Kidney epithelial cell (primary cell): ENCODE measurements around the gene DACH1.

DNA sequence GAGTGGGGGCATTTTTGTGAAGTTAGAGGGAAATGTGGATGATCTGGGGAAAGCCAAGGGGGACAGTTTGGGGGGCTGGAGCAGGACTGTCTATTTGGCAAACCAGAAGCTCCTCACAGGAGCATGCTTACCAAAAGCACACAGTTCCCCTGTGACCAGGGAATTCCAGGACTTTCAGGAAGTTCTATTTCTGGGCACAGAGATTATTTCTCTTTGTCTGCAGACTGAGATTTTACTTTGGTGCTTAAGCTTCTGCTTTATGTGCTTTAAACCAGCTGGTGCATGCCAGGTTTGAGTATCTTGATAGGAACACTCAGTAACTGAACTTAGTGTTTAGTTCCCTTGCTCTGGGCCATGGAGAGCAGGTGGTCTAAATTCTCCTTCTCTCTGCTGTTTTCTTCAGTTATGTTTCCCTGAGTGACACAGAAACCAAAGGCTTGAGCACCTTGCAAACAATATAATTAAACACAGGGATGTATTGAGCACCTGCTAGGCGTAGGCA lies 525.2 kb downstream of the DIAPH3 start:
- RAMPAGE, long total RNA: no peak
- RRBS: no CpG with 5 or more reads among the region's 1 CpG

- RAMPAGE, long total RNA: no peak
- RRBS: no CpG with 5 or more reads among the region's 9 CpGs
These were observed 499.0 kb downstream of the DIAPH3 start for GRCh38 chr13:59664576-59665356.

DNA sequence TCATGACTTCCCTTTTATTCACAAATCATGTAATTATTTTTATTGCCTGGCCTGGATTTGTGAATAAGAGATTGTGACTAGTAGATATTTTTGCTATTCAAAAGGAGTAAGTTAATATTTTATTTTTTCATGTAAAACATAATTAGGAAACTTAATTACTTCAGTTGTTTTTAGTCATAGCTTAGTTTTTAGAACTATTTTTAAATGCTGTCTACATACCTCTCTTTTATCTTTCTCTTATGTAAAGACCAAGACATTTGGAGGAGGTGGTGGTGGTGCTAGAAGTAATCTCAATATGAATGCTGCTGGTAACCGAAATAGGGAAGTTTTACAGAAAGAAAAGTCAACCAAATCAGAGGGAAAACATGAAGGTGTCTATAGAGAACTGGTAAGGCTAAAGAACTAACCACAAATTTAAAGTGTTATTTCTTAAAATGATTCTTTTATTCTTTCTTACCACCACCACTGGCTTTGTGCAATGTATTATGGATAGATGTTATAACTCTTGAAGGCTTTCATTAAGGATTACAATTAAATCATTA lies 97.2 kb downstream of the TDRD3 start:
- RAMPAGE, long total RNA: no peak
- RRBS: no CpG with 5 or more reads among the region's 1 CpG

DNA sequence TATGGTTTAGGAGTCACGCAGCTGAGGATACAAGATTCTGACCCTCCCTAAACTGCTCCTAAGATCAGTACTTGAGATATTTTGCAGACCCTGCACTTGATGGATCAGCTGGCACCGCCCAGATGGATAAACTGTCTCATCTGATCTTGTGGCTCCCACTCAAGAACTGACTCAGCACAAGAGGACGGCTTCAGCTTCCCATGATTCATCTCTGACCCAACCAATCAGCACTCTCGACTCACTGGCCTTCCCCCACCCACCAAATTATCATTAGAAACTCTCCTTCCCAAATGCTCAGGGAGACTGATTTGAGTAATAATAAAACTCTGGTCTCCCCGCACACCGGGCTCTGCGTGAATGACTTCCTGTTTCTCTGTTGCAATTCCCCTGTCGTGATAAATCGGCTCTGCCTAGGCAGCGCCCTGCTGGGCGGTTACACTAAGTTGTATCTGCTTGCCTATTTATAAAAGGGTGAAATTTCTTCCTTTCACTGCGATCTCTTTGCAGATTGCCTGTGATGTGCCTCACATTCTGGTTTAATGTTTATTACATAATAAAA lies 187.4 kb downstream of the TDRD3 start:
- RAMPAGE, long total RNA: no peak
- RRBS: no CpG with 5 or more reads among the region's 12 CpGs

GRCh38 chr13:62864892-62865191 lies 881.7 kb upstream of the ENSG00000237378 start:
- RAMPAGE, long total RNA: no peak
- RRBS: no CpG with 5 or more reads among the region's 1 CpG

- RAMPAGE, long total RNA: no peak
- RRBS: 93% methylated on average over 7 of the region's 41 CpGs
These were observed 1316.8 kb upstream of the ENSG00000285566 start for GRCh38 chr13:65149480-65150158.

- RAMPAGE, long total RNA: no peak
- RRBS: under 1% methylated on average over 20 of the region's 49 CpGs
These were observed 844 bp upstream of the PCDH9 start for GRCh38 chr13:67230779-67231580.

DNA sequence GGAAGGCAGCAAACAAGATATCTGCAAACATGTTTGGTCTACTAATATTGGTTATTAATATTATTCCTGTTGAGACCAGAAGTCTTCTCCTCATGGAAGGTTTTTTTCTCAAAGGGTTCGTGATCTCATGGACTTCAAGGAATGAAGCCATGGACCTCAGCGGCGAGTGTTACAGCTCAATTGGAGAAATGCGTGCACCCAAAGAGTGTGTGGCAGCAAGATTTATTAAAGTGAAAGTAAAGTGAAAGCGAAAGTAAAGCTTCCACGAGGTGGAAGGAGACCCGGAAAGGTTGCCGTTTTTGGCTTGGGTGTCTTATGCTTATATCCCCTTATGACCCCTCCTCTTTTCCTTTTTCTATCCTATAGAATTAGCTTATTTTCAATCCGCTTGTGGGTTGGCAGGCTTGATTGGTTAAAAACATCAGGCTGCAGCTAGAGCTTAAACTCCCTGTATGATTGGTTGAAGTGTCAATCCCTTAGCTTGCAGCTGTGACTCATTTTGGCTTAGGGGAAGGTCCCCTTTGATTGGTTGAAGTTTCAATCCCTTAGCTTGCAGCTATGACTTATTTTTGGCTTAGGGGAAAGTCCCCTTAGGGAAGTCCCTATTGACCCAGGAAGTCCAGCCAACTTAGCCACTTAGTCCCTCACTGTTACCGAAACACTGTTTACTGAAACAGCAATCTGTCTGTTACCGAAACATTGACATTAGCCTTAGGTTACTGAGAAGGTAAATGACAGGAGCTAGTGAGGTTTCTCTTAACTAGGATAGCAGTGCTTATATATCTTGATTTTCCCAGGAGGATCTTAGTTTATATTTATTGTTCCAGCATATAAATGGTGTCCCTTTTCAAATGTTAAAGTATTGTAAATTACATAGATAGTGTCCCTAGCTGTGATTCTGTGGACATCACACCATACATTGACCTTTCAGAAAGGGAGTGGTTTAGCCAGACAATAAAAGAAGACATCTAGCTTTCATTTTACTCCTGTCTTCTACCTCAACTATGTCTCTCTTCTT lies 575.9 kb downstream of the DACH1 start:
- RAMPAGE, long total RNA: no peak
- RRBS: no CpG with 5 or more reads among the region's 11 CpGs

- RAMPAGE, long total RNA: no peak
- RRBS: no CpG with 5 or more reads among the region's 33 CpGs
These were observed 2.7 kb downstream of the DACH1 start for GRCh38 chr13:71864170-71864912.

DNA sequence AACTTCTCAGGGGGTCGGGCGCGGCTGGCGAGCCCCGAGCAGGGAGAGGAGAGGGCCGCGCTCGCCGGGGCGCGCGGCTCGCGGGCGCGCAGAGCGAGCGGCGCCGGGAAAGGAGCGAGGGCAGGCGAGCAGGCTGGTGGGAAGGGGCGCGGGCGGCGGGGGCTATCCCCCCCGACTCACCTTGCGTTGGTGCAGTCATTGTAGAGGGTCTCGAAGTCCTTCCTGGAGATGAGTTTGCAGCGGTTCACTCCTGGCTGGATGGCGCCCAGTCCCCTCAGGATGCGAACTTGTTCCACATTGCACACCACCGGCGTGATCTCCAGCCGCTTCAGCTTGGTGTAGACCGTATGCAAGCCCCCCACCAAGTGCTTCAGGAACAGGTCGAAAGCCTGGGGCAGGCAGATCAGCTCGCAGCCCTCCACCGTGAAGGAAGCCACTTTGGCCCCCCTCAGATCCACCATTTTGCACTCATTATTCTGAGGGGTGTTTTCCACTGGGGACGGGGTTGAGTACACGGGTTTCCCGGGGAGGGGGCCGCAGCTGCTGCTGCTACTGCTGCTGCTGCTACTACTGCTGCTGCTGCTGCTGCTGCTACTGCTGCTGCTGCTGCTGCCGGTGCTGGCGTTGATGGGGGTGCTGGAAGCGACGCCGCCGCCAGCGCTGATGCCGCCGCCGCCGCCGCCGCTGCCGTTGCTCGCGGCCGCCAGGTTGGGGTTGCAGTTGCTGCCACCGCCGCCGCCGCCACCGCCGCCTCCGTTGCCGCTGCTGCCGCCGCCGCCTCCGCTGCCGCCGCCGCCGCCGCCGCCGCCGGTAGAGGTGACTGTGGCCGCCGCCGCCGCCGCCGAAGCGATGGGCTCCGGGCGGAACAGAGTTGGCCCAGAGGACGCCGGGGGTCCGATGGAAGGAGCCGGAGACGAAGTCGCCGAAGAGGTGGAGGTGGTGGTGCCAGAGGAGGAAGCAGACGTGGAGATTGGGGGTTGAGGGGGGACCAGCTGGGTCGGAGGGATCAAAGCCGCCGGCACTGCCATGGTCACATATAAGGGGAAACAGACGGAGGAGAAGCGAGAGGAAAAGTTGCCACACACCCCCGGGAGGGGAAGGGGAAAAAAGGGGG lies 905 bp downstream of the DACH1 start:
- RAMPAGE, long total RNA: no peak
- RRBS: 1% methylated on average over 26 of the region's 103 CpGs

DNA sequence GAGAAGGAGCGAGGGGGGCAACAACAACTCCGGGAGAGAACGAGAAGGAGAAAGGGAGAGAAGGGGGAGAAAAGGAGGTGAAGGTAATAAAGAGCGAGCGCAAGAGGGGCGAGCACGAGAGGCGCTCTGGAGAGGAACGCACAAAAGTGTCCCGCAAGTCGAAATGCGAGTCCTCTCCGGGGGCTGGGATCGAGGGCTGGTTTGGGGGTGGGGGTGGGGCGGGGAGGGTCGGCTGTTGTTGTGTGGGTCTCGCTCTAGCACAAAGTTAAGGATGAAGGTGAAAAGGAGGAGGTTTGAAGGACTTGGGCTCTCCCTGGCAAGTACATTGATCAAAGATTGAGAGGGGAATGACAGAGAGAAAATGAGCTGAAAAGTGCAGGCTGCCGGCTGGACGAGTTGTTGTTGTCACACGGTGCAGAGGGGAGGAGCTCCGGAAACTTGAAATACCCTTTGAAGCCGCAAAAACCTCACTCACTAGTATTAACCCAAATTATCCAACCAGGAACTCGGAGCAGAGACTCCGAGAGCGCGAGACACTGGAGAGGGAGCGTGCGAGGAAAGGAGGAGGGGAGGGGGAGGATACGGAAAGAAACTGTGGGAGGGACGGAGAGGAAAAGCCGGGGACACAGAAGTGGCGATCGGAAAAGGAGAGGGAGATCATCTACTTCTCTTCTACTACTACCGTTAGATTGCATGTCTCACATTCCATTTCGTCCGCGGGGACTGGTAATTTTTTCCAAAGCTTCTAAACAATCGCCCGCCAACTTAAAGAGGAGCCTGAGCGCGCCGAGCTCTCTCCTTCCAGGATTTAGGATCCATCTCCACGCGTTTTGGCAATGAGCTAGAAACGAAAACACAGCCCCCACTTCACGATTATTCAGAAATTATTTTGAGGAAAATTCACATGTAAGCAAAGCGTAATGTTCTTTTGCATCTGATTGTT lies at the start of gene DACH1:
TSS of gene DACH1 (minus strand) at position 349 of the 943 bp plus-strand sequence.
- RAMPAGE, long total RNA: no peak
- RRBS: 0% methylated on average over 2 of the region's 47 CpGs

- RAMPAGE, long total RNA: no peak
- RRBS: no CpG with 5 or more reads among the region's 3 CpGs
These were observed 8.1 kb downstream of the DIS3 start for GRCh38 chr13:72773547-72773989.

GRCh38 chr13:73075387-73076665 lies 17.0 kb downstream of the KLF5 start:
- RAMPAGE, long total RNA: no peak
- RRBS: no CpG with 5 or more reads among the region's 21 CpGs

DNA sequence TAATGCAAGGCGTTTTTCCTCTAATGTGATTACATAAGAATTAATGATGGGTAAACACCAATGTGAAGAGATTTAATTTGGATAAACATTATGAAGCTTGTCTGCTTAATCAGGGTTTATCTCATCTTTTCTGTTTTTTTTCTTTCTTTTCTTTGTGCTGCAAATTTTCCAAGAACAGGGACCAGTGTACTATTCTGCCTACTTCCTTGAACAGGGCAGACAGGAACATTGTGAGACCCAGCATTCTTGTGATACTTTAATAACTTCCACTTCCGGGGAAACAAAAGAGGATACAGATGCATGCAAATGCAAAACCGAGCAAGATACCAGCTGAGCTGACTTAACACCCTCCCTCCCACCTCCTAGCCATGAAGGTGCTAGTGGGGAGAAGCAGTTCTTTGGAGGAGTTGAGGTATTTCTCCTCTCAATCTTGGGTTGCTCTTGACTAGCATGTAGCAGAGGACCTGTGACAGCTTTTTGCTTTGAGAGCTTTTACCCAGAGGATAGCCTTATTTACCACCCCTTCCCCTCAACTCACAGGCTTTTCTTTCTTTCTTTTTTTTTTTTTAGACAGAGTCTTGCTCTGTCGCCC lies 111.1 kb downstream of the KLF5 start:
- RAMPAGE, long total RNA: no peak
- RRBS: no CpG with 5 or more reads among the region's 4 CpGs

GRCh38 chr13:73536981-73537334 lies 478.2 kb downstream of the KLF5 start:
- RAMPAGE, long total RNA: no peak
- RRBS: no CpG with 5 or more reads among the region's 5 CpGs

DNA sequence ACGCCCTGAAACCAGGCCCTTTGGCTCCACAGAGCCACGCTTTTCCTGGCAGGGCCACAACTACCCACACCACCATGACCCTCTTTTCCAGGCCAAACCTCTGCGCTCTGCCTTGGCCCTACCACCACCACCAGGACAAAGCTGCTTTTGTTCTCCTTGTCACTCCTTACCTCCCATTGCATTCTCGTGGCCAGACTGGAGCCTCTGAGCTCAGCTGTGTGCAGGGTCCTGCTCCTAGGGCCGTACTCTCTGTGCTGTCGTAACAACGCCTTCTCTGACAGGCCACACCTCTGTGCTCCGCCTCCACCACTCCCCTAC lies 602.8 kb downstream of the KLF5 start:
- RAMPAGE, long total RNA: no peak
- RRBS: no CpG with 5 or more reads among the region's 8 CpGs

- RAMPAGE, long total RNA: no peak
- RRBS: no CpG with 5 or more reads among the region's 6 CpGs
These were observed 762.7 kb downstream of the KLF5 start for GRCh38 chr13:73821363-73822014.

DNA sequence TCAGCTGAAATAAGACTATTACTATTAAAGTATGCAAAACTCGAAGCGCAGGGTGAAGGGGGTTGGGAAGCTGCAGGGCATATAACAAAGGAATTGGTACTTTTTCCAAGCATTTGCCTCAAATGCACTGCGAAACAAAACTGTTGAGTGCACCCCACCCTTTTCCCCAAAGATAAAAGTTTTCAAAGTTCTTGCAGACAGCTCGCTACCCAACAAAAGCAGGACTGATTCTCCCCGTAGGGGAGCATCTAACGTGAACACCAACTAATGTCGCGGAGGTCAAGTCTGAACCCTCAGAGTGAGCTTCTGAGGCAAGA lies 1073.8 kb downstream of the KLF5 start:
- RAMPAGE, long total RNA: no peak
- RRBS: no CpG with 5 or more reads among the region's 8 CpGs

- RAMPAGE, long total RNA: no peak
- RRBS: no CpG with 5 or more reads among the region's 3 CpGs
These were observed 1109.2 kb downstream of the KLF5 start for GRCh38 chr13:74168041-74168401.

DNA sequence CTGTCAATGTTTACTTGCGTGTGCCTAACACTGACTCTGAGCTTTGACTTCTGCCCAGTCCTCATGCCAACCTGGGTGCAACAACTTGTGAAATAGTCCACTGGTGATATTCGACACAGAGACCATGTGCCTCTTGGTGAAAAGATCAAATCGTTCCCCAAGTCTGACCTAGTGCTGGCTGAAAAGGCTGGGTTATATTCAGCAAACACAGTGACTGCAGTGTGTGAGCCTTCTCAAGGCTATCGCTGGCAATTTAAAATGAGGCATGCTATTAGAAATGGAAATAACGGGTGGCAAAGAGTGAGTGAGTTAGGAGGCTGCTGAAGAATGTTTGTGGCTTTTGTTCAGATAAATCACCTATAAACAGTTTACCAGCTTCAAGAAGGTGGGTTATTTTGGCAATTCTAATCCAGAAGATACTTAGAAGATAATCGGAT lies 1109.6 kb downstream of the KLF5 start:
- RAMPAGE, long total RNA: no peak
- RRBS: no CpG with 5 or more reads among the region's 6 CpGs